Urinary bladder (tissue), 3 donors: ENCODE measurements around a stretch of chr1.

- PRO-cap = no peak
- RAMPAGE, long total RNA = no peak
Measured at GRCh38 chr1:99441635-99442159, 177.4 kb downstream of the PLPPR4 start.

- PRO-cap = no peak
- RAMPAGE, long total RNA = no peak
Measured at GRCh38 chr1:99603826-99604226, 42.1 kb upstream of the PALMD start.

GRCh38 chr1:99638739-99639267 lies 7.1 kb upstream of the PALMD start:
- PRO-cap = bidirectional peak, plus-strand start at chr1:99639129, minus-strand start at chr1:99638973
- RAMPAGE, long total RNA = no peak

- PRO-cap = no peak
- RAMPAGE, long total RNA = no peak
Measured at GRCh38 chr1:99650075-99650412, 4.1 kb downstream of the PALMD start.

DNA sequence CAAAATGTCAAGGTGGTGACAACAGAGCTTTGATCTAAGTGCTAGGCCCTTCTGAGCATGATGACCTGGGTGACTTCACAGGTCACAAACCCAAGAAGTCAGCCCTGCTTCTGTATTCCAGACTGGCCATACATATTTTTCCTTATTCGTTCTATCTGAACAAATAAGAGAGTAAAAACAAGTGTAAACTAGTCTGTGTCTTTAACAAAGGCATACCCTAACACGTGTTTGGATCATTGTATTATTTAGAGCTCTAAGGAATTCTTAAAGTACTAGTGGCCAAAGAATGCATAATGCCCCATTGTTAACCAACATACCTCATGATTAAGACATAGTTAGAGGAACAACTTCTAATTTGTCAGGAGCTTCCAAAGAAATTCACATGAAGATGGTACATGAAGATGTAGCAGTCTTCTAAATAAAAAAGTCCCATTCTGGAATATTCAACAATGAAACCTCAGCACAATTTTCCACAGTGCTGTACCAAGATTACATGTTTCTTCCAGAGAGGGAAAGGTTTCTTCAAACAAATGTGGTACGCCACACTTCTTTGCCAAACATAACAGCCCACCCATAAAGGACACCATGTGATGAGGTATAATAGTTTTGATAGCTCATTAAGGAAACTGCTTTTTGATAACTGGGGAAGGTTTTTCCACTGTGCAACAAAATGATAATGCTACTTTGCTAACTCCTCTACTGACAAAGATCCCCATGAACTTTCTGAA lies 4.9 kb downstream of the PALMD start:
- PRO-cap = no peak
- RAMPAGE, long total RNA = no peak

DNA sequence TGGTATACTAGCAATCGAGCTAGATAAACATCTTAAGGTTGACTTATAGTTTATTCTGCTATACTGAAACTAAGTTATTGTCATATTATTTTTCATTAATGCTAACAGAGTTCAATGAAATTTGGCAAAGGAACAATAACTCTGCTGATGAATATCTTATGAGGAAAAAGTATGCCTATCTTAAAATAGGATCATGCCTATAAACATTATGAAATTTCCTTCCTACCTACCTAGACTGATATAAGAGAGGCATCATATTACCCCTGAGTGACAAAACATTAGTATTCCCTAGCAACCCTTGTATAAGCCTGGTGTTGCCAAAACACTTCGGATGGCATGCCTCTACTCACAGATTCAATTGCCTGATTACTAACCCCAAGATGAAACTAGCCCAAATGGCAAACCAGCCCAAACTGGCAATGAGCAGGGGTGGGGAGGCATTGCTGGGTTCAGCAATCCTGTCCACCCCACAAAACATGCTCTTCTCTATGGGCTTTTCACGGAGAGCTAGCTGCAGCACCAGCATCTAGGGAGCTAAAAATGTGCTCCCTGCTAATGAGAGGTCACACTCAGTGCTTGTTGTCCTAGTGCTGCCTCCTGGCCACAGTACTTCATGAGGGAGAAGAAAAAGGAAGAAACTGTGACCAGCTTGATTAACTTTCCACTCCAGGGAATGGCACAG lies 13.8 kb downstream of the PALMD start:
- PRO-cap = no peak
- RAMPAGE, long total RNA = no peak

DNA sequence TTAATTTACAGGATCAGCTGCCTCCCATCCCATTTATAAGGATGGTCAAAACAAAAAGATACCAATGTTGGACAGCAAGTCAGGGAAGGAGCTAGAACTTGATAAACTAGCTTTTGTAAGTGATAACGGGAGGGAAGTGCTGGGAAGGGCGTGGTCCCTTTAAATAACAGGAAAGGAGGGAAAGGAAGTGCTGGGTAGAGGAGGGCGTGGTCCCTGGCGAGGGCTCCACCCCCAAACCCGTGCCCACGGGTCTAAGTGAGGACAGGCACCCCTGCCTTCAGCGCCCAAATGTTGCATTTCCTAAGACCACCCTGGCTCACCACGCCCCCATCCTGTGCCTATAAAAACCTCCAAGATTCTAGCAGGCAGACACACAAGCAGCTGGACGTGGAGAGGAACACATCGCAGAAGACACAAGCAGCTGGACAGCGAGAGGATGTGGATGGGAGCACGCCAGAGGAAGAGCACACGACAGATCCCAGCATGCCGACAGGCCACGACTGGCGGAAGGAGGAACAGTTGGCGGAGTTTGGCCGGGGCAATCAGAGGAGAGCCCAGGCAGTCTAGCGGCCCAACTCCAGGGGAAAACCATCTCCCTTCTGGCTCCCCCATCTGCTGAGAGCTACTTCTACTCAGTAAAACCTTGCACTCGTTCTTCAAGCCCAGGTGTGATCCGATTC lies 58.5 kb downstream of the PALMD start:
- PRO-cap = no peak
- RAMPAGE, long total RNA = no peak

DNA sequence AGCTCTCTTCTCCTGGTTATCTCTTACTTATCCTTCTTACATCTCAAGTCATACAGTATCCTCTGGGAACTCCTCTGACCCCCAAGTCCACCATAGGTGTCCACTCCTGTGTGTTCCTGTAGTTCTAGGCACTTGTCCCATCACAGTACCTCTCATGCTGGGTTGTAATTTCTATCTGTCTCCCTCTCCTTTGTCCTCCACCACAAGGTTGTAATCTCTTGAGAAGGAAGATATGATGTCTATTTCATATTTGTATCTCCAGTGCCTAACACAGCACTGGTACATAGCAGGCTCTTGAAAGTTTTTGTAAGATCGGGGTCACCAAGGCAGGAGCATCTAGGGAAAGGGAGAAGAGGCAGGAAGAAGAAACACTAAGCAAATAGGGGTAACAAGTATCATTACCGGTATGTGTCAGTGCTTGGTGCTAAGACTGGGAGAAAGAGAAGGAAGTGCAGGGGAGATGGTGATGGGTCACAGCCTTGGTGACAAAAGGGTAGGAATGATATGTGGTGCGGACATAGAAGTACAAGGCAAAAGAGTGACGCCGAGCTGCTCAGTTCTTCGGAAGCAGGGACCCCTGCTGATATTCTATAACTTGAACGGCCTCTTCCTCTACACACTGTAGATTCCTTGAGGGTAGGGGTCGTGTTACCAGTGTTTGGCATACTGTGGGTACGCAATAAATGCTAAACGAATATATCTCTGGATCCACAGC lies 727 bp downstream of the DBT start:
- PRO-cap = no peak
- RAMPAGE, long total RNA = no peak

- PRO-cap = no peak
- RAMPAGE, long total RNA = no peak
Measured at GRCh38 chr1:100478423-100479059, 59.4 kb upstream of the GPR88 start.

- PRO-cap = no peak
- RAMPAGE, long total RNA = no peak
Measured at GRCh38 chr1:100732374-100732679, 12.8 kb downstream of the VCAM1 start.

GRCh38 chr1:100949164-100950072 lies 53.5 kb downstream of the SLC30A7 start:
- PRO-cap = no peak
- RAMPAGE, long total RNA = no peak

GRCh38 chr1:101024974-101025647 lies 473 bp downstream of the DPH5 start:
- PRO-cap = no peak
- RAMPAGE, long total RNA = no peak

DNA sequence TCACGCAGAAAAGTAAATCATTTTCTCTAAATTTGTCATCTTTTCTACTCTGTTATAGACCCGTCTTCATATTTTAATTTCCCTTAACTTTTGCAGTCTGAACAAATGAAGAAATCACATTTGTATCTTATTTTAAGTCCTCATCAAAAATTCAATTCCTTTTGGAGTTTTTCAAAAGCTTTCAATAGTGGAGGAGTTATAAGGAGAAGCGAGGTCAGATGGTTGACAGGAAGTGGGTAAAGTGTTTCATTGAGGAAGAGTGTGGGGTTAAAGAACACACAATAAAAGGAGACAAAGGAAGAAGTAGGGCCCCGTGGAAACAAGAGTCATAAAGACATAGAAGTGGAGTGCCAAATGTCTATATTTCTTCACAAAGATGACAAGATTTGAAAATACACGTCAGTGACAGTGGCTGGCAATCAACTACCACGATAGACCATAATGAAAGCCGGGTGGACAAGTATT lies 57.8 kb upstream of the S1PR1 start:
- PRO-cap = no peak
- RAMPAGE, long total RNA = no peak

- PRO-cap = no peak
- RAMPAGE, long total RNA = no peak
Measured at GRCh38 chr1:101264726-101265278, 28.0 kb downstream of the S1PR1 start.

GRCh38 chr1:101308782-101309299 lies 72.0 kb downstream of the S1PR1 start:
- PRO-cap = no peak
- RAMPAGE, long total RNA = no peak

GRCh38 chr1:107139556-107140719 lies 901 bp upstream of the NTNG1 start:
- PRO-cap = bidirectional peak, plus-strand start at chr1:107140093, minus-strand start at chr1:107139826
- RAMPAGE, long total RNA = no peak

DNA sequence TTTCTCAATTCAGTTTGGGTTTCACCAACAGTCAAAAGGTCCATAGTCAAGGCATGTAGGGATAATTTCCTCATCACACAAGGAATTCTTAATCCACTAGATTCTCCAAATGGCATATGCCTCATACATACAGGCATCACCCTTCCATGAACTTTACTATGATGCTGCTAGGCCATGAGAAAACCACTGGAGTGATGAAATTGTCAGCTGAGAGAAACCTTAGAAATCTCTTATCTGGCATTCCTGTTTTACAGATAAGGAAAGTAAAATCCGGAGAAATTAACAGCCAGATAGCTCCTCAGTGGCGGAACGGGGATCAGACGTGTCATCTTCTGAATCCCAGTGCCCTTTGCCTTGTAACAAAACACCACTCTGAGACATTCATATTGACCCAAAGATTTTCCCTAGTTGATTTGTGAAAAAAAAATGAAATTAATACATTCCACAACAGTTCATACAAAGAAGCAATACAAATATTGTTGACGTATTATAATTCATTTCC lies 274.5 kb downstream of the NTNG1 start:
- PRO-cap = no peak
- RAMPAGE, long total RNA = no peak

GRCh38 chr1:107739283-107739984 lies 225.5 kb downstream of the VAV3 start:
- PRO-cap = no peak
- RAMPAGE, long total RNA = no peak

DNA sequence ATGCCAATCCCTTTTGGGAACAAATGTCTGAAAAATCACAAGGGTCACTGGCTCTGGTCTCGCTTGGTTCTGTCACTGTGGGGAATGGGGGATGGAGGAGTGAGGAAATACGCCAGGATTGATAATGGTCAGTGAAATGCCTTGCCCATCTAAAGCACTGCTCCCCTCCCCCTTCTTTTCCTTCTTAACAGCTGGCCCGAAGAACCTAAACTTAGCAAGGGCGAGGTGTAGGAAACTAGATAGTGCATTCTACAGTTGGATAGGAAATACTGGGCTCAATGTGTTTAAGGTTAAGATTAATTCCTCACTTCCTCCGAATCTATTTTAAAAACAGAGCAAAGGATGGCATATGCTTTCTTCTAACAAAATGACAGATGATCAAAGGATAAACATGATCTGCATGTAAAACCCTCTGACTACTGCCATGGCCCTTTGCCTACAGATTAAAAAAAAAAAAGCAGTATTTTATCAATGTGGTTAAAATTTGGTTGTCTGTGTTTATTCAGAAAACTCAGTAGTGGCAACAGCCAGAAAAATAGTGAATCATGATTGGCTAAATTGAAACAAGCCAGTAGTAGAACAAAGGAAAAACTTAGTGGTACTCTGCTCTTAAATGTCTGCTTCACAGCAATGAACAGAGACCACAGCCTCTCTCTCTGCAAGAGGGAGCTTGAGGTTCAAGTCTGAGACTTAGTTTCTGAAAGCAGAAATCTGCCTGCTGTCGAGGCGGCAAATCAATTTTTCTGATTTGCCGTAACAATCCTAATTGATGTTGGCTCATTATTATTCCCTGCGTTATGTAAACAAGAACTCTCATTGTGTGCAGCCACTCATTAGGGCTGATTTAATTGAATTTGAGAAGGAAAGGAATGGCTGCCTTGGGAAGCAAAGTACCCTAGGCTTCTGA lies 86.2 kb upstream of the VAV3 start:
- PRO-cap = no peak
- RAMPAGE, long total RNA = no peak

- PRO-cap = no peak
- RAMPAGE, long total RNA = no peak
Measured at GRCh38 chr1:108601350-108602064, 41.6 kb downstream of the EEIG2 start.